ENCODE results near the genes S100Z and CRHBP.

- RAMPAGE, long total RNA, result no peak
- RRBS, result no CpG with 5 or more reads among the region's 3 CpGs
These were observed 40.9 kb upstream of the ANKRD31 start for GRCh38 chr5:75277480-75277994.

DNA sequence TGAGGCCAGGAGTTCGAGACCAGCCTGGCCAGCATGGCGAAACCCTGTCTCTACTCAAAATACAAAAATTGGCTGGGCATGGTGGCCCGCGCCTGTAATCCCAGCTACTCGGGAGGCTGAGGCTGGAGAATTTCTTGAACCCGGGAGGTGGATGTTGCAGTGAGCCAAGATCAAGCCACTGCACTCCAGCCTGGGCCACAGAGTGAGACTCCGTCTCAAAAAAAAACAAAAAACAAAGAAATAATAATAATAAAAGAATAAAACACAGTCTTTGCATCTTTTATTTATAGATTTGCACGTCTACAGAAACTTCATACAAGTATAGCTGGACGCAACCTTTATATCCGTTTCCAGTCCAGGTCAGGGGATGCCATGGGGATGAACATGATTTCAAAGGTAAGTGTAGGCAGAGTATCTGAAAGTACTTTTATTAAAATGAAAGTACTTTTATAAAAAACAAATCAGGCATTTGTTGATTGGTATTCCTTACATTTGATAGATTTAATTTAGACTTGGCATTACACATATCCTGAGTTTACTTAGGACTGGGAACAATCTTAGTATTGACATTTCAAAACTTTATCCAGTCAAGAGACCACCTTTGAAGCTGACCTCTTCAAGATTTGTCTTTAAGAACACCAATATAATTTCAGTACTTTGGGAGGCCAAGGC lies 19.2 kb downstream of the HMGCR start:
- RAMPAGE, long total RNA, result no peak
- RRBS, result no CpG with 5 or more reads among the region's 10 CpGs

DNA sequence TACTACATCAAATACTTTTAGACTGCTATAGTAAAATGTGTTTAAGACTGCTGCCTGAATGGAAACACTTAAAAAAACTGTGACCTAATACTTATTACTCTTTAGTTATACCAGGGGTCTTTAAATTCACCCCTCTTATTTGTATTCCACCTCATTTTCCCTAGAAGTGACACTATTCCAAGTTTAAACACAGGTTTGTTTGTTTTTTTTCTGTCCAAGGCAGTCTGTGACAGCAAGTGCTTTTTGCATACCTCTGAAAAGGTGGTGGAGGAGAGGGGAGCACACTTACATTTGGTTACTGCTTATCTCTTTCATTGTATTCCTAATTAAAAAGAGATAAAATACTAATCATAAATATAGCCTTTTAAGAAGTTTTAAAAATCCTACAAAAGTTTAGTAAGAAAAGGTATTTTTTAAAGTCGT lies 36.7 kb upstream of the ANKDD1B start:
- RAMPAGE, long total RNA, result no peak
- RRBS, result no CpG with 5 or more reads among the region's 1 CpG

DNA sequence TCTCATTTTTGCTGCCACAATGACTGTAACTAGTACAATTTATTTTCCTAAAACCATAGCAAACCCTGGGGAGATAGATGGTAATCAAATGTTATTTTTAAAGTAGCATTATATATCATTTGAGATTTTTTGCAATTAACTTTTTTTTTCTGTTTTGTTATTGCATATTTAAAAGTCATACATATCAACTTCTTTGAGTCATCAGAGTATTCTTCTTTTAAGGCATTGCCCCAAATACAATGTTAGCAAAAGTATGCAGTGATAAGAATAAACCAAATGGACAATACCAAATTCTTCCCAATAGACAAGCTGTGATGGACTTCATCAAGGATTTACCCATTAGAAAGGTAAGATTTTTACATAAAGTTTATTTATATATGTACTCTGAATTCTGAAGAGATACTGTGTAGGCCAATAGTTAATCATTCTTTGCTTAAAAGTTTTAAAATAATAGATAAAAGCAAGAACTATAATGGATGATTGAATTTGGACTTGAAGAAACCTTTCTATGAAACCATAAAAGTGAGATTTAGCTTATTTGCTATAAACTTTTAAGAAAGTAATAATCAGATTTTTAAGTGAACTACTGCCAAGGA lies 28.1 kb upstream of the ANKDD1B start:
- RAMPAGE, long total RNA, result no peak

GRCh38 chr5:75584439-75585063 lies 26.7 kb upstream of the ANKDD1B start:
- RAMPAGE, long total RNA, result no peak
- RRBS, result no CpG with 5 or more reads among the region's 6 CpGs

DNA sequence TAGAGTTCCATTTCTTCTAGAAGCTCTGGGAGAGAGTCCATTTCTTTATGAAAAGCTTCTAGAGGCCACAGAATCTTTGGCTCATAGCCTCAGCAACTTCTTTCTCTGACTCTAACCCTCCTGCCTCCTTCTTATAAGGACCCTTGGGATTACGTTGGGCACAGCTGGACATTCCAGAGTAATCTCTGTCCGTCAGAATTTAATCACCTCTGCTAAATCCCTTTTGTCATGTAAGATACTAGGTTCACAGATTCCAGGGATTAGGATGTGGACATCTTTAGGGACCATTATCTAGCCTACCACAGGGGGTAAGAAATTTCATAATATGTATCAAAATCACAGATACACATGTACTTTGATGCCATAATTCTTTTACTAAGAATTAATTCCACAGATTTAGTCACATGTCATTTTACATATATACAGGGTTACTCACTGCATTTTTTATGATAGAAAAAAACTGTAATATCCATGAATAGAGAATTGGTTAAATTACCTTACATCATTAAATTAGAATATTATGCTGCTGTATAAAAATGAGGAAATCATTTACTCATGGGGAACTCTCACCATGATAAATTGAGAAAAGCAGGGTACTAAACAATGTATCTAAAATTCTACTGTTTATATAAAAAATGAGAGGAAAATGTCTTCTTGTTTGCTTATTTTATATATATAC lies 22.4 kb upstream of the ANKDD1B start:
- RAMPAGE, long total RNA, result no peak
- RRBS, result no CpG with 5 or more reads among the region's 2 CpGs

DNA sequence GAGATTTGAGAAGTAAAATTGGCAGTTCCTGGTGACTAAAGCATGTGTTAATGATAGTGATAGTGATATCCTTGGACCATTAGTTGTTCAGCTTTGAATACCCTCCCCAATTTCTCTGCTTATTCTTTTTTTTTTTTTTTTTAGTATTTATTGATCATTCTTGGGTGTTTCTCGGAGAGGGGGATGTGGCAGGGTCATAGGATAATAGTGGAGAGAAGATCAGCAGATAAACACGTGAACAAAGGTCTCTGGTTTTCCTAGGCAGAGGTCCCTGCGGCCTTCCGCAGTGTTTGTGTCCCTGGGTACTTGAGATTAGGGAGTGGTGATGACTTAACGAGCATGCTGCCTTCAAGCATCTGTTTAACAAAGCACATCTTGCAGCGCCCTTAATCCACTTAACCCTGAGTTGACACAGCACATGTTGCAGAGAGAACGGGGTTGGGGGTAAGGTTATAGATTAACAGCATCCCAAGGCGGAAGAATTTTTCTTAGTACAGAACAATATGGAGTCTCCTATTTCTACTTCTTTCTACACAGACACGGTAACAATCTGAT lies 469 bp upstream of the ANKDD1B start:
- RAMPAGE, long total RNA, result no peak
- RRBS, result no CpG with 5 or more reads among the region's 9 CpGs

DNA sequence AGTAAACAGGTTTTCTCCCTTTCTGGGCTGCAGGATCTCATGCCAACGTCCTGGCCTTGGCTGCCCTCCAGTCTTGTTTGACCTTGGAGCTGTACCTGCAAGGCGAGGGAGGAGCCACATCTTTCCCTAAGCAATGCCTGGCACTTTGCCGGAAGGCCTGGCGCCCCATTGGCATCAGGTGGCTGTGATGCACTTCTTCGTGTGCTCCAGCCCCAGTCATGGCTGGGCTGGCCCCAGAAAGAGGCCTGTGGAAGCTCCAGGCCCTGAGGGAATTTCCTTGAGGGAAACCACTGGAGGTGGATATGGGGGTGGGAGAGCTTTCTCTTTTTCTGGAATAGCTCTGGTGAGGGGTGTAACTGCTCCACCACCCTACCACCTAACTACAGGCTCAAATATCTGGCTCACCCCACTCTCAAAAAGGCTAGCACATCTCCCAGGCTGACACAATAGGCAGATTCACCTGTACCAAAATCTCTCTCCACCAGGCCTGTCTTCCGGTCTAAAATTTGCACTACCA lies 16.6 kb upstream of the IQGAP2 start:
- RAMPAGE, long total RNA, result no peak
- RRBS, result no CpG with 5 or more reads among the region's 6 CpGs

DNA sequence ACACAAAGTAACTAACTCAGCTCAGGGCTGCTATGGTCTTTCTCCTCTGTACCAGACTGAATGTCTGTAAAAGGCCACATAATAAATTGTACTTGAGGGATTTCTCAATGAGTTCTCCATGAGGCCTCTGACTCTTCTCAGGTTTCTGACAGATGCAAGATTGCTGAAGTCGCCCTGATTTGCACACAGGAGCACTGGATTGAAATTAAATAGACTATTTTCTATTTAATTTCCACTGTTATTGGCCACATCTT lies 2.9 kb downstream of the IQGAP2 start:
- RAMPAGE, long total RNA, result no peak
- RRBS, result no CpG with 5 or more reads among the region's 1 CpG

DNA sequence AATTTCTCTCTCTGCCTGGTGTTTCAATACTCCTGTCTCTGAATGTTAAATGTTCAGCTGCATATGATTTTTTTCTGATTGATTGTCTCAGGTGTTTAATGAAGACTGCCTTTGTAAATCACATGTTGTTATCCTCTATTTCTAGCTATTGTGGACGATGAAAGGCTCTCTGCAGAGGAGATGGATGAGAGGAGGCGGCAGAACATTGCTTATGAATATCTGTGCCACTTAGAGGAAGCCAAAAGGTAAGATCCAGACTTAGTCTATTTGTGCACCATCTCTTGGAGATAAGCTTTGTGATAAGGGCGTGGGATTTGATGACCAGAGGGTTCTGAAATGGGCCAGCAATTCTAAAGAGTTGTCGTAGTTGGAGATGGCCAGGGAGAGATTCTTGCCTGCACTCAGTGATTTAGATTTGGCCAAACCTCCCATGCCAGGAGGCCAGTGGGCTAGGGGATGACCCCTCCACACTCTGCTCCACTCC lies 58.4 kb downstream of the IQGAP2 start:
- RAMPAGE, long total RNA, result no peak
- RRBS, result no CpG with 5 or more reads among the region's 4 CpGs

DNA sequence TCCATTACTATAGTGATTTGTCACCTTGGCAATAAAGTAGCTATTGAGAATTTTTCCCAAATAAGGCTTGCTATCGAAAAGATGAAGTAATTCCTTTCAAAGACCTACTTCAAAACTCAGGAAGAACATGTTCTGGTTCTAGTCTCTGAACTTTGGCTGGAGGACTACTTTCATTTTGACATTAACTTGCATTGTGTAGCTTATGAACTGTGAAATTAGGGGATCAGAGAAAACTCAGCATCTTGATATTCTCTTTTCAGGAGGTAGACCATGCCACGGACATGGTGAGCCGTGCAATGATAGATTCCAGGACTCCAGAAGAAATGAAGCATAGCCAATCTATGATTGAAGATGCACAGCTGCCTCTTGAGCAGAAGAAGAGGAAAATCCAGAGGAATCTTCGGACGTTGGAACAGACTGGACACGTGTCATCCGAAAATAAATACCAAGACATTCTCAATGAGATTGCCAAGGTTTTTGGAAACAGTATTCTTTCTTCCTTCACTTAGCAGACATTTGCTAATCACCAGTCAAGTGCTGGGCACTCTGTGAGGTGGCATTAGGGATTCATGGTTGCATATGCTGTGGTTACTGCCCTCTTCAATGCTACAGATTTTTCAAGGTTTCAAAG lies 20.6 kb upstream of the F2R start:
- RAMPAGE, long total RNA, result no peak
- RRBS, result no CpG with 5 or more reads among the region's 7 CpGs

DNA sequence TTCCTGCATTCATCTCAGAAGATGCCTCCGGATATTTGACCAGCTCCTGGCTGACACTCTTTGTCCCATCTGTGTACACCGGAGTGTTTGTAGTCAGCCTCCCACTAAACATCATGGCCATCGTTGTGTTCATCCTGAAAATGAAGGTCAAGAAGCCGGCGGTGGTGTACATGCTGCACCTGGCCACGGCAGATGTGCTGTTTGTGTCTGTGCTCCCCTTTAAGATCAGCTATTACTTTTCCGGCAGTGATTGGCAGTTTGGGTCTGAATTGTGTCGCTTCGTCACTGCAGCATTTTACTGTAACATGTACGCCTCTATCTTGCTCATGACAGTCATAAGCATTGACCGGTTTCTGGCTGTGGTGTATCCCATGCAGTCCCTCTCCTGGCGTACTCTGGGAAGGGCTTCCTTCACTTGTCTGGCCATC lies 16.6 kb downstream of the F2R start:
- RAMPAGE, long total RNA, result no peak
- RRBS, result 94% methylated on average over 6 of the region's 12 CpGs

DNA sequence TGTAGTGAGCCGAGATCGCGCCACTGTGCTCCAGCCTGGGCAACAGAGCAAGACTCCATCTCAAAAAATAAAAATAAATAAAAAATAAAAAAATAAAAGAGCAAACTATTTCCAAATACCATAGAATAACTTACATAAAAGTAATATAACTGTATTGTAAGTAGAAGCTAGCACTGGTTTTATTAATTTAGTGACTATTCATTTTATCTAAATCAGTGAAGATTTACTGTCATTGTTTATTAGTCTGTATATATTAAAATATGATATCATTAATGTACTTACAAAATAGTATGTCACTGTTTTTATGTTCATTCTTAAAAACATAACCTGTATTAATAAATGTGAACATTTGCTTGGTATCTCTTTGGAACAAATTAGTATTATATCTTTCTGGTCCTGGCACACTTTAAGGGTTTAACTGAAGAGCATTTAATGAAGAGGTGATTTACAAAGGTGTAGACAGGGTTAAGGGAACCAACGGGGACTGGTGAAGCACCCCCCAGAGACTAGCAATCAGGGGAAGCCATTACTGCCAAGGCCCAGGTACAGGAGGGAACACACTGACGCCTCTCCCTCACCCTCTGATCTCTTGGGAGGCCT lies 19.6 kb downstream of the F2R start:
- RAMPAGE, long total RNA, result no peak
- RRBS, result no CpG with 5 or more reads among the region's 5 CpGs

DNA sequence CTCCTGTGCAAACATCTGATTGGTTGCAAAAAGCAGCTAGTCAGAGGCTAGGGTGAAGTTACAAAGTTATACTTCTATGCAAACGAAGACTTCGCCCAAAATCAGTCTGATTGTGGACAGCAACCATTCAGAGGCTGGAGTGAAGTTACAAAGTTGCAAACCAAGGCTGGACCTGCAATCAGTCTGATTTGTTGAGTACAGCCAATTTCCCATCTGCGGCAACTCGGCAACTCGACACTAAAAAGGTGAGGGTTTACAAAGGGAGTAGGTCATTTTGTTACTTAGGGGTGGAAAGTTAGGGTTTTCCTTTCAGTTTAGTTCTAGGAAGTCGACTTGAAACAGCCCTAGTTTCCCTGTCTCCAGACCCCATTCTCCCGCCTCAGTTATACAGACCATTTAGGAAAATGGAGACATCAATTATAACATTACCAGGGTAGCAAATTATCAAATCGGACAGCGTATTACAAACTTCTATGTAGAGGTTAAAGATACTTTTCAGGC lies 40.5 kb downstream of the F2R start:
- RAMPAGE, long total RNA, result no peak
- RRBS, result no CpG with 5 or more reads among the region's 9 CpGs

GRCh38 chr5:76806037-76806662 lies 12.7 kb upstream of the F2RL1 start:
- RAMPAGE, long total RNA, result no peak
- RRBS, result no CpG with 5 or more reads among the region's 7 CpGs

DNA sequence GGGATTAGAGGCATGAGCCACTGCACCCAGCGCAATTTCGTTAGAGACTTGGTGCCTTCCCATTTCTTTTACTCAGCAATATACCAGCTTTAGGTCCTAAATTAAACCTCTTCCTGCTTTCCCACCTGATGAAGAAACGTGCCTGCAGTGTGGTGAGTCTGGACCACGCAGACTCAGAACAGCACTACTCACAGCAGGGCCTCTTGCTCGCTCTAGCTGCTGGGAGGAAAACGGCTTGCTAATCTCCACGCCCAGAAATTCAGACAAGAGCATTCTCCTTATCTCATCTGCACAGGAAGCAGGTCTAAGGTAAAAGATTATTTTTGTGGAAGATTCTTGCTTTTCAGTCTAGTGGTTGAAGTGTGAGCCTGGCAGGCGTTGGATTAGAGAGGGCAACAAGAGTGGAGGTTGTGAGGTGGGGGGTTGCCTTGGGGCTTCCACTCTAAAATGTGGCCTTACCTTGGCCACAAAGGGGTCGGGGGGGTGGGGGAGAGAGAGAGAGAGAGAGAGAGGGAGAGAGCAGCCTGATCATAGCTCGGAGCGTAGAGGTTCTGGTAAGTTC lies at the start of gene S100Z:
Gene S100Z (plus strand): TSS at position 168 of the 562 bp plus-strand sequence.
- RAMPAGE, long total RNA, result no peak
- RRBS, result no CpG with 5 or more reads among the region's 11 CpGs

DNA sequence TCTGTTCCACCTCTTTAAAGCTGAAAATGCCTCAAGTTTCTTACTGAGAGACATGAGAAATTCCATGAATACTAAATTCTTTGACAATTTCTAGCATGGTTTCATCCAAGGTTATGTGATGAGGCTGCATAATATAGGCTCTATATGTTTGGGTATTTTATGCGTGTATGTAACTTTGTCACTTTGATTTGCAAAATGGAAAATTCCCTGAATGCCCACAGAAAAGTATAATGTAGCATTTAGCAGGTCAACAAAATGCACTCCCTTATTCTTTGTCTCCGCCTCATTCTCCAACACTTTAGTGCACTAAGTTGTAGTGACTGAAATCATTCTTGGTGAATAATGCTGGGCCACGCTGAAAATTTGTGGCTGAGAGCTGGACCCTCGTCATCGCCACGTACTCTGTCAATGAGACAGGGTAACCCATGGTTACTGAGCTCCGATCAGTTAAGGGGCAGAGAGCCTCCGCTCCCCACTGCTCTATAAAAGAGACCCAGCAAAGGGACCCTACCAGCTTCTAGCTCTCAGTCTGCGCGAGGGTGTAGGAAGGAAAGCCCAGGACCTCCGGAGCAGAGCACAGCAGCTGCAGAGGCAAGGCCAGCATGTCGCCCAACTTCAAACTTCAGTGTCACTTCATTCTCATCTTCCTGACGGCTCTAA lies at the start of gene CRHBP:
Gene CRHBP (plus strand): TSS at position 513 of the 660 bp plus-strand sequence.
- RAMPAGE, long total RNA, result no peak
- RRBS, result 19% methylated on average over 2 of the region's 13 CpGs

DNA sequence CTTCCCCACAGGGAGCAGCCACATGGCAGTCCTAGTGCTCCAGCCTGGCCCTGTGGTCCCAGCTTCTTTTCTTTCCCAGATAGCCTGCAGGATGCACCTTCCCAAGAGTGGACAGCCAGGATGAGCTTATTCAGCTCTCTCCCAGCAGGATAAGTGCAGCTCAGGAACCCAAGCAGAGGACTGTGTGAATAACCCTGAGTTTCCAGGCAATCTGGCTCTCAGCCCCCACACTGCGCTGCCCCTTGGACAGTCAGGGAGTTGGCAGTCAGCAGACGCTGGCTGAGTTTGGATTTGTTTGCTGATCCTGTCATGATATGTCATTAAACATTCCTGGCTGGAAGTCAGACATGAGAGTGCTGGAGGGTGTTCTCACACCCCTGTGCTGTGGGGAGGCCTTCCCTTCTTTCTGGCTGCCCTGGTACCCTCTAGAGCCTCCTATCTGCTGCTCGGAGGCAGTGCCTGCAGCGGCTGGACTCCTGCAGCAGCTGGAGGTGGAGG lies 71.7 kb downstream of the PDE8B start:
- RAMPAGE, long total RNA, result no peak
- RRBS, result no CpG with 5 or more reads among the region's 4 CpGs

DNA sequence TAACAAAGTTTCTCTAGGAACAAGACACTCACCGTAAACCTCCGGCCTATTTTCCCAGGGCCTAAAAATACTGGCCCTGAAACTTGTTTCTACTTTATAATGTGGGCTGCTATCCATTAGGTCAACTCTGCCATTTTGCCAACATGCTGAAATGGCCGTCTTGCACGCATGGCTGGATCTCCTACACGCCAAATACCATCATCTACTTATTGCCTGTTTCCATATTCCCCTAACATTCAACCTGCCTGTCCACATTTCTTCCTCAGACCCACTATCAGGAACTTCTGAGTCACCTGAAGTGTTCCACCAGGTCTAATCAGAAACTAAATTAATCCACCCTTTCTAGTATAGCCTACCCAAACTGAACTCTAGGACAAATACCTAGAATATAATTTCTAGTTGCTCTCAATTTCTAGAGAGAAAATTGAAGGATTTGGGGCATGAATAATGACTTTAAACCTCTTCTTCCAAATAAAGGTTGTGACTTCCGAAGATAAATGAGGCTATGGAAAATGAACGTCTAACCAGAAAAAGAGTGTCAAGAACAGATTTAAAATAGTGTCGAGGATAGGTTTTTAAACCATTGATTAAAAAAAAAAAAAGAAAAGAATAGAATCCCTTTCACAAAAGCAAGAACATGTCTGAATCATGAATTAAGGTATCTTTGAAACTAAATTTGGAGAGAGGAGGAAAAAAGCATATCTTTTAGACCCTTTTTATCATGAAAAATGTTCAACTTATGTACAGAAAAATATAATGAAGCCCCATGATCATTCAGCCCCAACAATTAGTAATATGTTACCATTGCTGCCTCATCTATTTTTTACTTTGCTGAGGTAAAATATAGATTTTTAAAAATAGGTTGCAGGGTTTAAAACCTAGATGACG lies 4.4 kb downstream of the TBCA start:
- RAMPAGE, long total RNA, result no peak
- RRBS, result no CpG with 5 or more reads among the region's 9 CpGs

- RAMPAGE, long total RNA, result no peak
- RRBS, result 4% methylated on average over 3 of the region's 34 CpGs
These were observed 76.5 kb upstream of the TBCA start for GRCh38 chr5:77852269-77853337.